ENCODE data around the genes STXBP4, MMD and ANKFN1.

- PRO-cap, result no peak
Measured at GRCh38 chr17:50855735-50856489, 10.2 kb downstream of the TOB1 start.

- PRO-cap, result no peak
Measured at GRCh38 chr17:50908211-50908840, 42.2 kb upstream of the TOB1 start.

GRCh38 chr17:50908841-50909748, 42.9 kb upstream of the TOB1 start:
- PRO-cap, result no peak

DNA sequence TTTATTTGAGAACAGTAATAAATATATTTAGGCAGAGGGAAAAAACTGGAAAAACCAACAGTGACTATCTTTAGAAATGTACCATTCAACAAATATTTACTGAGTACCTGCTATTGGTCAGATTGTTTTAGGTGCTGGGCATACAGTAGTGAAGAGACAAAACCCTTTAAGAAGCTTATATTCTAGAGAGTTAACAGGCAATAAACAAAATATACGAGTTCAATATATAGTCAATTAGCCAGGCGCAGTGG, 69.6 kb upstream of the TOB1 start:
- PRO-cap, result no peak

DNA sequence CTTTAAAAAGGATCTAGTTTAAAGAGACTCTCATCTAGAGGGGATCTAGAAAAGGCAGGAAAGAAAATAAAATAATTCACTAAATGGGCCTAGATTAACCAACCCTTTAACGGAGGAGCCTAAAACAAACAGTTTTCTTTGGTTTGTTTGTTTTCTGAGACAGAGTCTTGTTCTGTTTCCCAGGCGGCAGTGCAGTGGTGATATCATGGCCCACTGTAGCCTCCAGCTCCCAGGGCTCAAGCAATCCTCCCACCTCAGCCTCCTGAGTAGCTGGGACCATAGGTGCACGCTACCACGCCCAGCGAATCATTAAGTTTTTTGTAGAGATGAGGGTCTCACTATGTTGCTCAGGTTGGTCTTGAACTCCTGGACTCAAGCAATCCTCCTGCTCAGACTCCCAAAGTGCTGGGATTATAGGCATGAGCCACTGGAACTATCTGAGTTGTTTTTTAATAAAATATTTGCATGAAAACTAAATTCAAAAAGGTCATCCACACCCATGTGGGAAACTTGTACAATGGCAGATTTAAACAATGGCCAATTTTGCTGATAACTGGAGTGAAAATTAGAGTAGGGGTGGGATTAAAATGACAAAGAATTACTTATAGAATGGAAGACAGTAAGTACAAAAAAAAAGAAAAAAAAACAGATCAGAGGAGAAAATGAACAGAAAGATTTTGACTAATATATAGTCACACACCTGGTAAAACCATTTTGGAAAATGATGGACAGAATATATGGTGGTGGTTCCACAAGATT, 122.4 kb upstream of the TOB1 start:
- PRO-cap, result no peak

GRCh38 chr17:50996347-50996870, 124.3 kb downstream of the SPAG9 start:
- PRO-cap, result no peak

GRCh38 chr17:51120927-51121579, 385 bp upstream of the SPAG9 start:
- PRO-cap, result bidirectional peak, plus-strand start at chr17:51120983, minus-strand start at chr17:51120865

DNA sequence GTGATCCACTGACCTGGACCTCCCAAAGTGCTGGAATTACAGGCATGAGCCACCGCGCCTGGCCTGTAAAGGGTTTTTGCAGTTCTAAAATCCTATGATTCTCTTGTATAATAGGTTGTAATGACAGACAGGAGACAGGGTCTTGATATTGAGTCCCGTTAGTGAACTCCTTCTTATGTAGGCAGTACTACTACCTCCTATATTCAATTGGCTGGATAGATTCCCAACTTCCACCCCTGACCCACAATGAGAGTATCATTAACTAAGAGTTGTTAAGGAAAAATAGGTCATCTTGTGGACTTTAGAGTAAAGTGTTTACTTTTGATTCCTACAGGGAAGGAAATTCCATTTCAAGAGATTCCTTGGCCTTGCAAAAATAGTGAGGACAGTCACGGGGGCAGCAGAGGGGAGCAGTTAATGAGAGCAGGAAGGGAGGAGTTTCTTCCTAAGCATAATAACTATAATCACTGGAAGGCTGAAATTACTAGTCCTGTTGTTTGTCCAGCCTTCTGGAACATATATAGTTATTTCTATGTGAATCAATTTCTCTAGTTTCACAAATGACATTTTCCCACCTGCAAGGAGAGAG, 5.3 kb upstream of the SPAG9 start:
- PRO-cap, result no peak

DNA sequence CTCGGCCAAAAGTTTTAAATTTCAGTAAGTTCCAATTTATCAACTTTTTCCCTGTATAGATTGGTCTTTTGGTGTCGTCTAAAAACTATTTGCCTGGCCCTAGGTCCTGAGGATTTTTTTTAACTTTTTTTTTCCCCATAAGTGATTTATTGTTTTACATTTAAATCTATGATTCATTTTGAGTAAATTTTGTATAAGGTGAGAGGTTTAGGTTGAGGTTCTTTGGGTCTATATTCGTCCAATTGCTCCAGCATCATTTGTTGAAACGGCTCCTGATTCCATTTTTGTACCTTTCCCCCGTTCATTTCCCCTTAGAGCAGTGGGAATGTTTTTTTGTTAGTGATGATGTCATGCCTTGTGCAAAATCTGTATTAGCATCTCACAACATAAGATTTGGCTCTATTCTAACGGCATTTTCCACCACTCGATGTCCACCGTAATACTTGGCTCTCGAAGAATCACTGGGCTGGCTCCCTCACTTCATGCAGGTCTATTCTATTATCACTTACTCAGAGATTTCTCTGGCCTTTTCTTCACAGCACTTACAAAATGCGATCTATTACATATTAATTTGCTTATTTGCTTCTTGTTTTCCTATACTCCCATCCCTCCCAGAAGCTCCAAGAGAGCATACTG, 688 bp upstream of the NME1 start:
- PRO-cap, result no peak

DNA sequence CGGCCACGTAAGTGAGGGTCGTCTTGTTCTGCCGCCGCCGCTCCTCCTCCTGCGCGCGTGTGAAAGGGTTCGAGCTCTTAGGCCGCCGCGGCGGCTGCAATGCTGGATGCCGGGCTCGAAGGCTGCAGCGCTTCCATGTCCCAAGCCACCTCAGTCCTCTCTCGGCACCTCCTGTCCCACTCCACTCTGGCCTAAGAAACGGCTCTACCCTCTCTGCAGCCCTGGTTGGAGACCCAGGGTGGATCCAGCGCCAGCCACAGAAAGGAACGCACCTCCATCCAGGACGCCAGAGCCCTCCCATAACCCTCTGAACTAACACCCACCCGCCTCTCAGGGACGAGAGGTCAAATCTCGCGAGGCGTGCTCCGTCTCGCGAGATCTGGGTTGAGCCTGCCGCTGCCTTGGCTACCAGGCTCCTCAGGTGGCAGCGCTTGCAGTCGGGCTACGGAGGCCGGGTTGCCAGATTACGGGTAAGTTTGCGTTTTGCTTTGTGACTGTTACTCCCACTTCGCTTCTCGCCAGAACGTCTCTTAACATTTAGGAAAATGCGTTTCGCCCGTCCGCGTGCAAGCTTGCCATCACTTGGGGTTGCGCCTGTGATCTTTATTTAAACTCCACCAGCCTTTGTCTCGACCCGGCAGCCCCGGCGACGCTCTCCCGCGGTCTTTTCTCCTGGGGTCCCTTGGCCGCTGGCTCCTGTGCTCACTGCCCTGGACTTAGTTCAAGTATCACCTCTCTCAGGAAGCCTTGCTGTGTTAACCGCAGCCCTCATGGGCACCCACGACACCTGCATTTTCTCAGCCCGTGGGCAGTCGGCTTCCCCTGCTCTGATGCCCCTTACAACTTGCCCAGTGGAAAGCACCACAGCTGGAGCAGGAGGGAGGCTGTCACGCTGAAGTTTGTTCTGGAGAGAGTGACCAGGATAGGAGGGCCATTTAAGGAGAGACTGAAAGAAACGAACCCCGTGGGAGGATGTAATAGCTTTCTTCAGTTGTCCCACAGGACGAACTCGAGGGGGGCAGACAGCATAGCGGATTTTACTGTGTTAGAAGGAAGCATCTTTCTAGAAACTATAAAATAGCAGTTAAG, at the start of gene STXBP4:
Gene STXBP4 (plus strand): TSS at position 420 of the 1,089 bp plus-strand sequence.
- PRO-cap, result bidirectional peak, plus-strand start at position 430 of the sequence, minus-strand start at position 309 of the sequence

DNA sequence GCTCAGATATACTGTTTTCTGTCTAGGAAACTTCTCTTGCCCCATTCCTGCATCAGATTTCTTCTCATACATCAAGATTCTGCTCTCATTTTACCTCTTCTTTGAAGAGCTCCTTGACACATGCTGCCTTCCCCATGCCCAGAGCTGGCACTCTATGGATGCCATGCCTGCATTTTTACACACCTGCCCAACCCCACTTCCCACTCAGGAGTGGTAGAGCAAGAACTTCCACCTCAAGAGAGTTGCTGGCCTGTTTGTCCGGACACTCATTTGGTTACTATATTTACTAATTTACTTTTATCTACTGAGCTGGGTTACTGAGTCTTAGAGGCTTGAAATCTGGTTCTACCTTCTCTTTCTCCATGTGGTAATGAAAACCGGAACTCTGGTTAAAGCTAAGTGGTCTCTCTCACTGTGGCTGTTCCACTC, 98.2 kb upstream of the HLF start:
- PRO-cap, result no peak

- PRO-cap, result no peak
Measured at GRCh38 chr17:55269785-55270269, 5.1 kb downstream of the HLF start.

DNA sequence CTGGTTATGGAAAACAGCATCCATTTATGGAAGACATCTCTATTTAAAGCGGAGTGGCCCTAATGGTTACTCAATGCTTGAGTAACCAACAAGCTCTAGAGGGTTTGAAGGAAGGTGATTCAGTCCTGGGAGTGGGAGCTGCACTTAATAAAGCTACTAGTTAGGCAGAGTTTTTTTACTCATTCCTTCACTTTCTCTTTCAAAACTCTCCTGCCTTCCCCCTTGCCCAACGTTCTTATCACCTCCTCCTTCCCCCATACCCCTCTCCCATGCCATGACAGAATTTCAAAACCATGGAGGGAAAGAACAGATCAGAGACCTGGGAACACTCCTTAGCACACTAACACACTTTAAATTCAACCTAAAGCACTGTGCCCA, 4.9 kb downstream of the MMD start:
- PRO-cap, result unidirectional peak, plus-strand start at position 117 of the sequence

DNA sequence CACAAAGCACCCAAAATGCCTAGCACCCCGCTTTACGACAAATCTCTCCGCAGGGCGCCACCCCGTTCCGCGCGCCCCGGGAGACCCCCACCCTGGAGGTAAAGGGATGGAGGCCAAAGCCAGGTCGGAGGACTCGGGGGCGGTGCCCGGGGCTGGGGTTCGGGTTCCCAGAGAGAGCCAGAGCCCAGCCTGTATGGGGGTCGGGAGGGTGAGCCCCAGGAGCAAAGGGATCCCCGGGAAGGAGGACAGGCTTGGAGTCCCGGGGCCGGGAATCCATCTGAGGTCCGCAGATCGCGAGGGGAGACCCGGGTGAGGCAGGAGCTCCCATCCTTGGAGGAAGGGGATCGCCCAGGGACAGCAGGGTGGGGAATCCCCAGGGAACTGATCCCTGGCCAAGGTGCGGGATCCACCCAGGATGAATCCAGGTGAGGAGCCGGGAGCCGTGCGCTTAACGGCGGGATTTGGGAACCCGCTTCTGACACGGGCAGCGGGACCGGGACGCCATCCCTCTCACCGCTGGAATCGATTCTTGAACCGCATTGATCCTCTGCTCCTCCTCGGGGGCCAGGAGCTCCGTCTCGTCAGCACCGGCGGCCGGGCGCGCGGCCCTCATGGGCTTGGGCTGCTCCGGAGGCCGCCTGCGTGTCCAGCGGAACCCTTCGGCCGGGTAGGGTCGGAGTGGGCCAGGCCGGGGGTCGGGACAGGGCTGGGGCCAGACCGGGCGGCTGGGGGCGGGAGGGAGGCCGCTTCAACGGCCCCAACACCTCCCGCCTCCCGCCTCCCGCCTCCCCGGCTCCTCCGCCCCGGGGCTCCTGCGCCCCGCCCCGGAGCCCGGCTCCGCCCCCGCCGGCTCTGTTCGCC, at the start of gene MMD:
Gene MMD (minus strand): TSS at position 680 of the 861 bp plus-strand sequence.
- PRO-cap, result unidirectional peak, minus-strand start at position 776 of the sequence

GRCh38 chr17:55446125-55446475, 24.5 kb upstream of the MMD start:
- PRO-cap, result no peak

DNA sequence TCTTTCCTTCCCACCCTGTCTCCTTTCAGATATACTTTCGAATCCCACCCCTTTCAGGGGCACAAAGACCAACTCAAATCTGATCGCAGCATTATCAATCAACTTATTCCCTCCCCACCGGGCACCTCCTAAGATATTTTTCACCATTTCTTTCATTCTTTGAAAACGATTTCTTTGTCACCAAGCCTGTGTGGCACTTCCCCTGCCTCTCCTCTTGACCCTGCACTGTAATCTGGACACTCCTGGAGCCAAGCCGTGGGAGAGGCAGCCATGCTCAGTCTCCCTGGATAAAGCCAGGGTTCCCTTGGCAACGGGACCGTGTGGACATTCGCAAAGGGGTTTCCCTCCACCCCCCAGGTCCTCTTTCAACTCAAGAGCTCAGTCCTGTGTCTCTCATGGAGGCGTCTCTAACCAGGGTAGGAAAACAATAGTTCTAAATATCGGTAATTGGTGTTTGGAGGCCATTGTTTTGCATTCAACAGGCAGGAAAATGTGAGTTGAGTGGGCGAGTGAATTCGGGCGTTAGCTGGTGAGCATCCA, at the start of gene ANKFN1:
Gene ANKFN1 (plus strand): TSS at position 361 of the 540 bp plus-strand sequence.
- PRO-cap, result no peak

- PRO-cap, result no peak
Measured at GRCh38 chr17:56153655-56153873, 289 bp downstream of the ANKFN1 start.

DNA sequence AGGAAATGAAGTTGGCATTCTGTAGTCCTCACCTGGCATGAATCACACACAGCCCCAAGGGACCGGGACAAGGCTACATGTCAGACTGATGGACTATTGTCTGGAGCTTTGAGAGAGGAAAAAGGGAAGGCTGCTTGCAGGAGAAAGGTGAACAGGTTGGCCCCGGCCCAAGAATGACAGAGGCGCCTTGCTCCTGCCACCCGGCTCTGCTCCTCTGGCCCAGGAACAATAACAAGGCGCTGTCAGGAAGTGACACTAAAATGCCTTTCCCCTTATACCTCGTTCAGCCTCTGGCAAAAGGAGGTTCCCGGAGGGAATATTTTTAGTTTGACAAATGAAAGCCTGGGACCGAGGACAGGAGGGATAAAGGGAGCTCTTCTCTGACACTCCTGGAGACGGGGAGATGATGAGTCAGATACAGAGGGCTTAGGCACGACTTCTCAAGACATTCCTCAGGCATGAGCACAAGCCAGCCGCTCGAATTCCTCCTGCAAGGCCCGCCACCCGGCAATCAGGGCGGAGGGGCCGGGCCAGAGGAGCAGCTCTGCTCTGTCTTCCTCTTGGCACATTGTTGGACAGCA, 105.8 kb downstream of the NOG start:
- PRO-cap, result no peak

DNA sequence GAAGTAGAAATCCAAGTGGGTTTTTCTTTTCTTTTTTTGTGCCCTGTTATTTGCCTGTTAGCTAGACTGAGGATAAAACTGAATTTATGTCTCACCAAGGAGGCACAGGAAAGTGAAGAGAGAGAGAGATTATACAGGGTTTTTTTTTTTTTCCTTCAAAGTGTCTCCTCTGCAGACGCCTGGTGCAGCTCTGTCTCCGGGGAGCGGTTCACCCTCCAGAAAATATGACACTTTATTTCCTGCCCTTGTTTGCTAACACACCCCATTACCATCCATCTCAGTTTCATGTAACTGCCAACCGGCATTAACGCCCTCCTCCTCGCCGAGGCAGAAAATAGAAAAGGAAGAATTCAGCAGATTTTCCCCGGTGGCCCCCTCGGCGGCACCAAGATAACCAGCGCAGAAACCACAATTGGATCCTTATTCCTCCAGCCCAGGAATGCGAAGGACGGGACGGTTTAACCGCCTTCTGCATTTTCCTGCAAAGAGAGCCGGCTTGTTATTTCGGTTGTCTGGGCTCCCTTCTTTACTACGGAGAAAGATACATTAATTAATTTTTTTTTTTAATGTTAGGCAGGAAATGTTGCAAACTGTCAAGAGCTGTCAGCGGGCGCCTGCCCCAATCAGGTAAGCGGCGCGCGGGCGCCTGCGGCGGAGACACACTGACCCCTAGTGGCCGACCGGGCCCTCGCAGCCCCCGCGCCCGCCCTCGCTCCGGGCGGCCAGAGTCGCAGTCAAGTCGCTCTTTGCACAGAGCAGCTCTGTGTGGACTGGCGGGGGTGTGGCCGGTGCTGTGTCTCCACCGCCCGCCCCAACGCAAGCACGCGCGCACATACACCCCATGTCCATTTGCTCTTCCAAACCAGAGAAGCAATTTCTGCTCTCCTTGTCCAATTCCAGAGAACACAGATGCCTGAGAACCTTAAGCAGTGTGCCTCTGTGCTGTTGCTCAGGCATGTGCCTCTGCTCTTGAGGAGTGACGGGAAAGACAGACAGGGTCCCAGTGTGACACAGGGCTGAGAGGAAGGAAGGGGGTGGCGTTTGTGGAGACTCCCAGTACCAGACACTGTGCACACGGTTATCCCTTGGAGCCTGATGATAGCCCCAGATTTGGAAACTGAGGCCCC, 53.6 kb downstream of the C17orf67 start:
- PRO-cap, result no peak

- PRO-cap, result no peak
Measured at GRCh38 chr17:56847789-56848486, 14.0 kb downstream of the DGKE start.

Data from ascending aorta (tissue), 1 donor.